AG04450 (cell line): ENCODE measurements around the genes RPS12 and TBPL1.

GRCh38 chr6:132814466-132815590 lies at the start of gene RPS12:
RPS12 (plus strand) TSS chr6:132814569.
- CAGE, long polyA plus RNA = start-site peak on the plus strand at chr6:132814565-132814612, 1,460 and 1,204 reads in 2 replicates
- RRBS = 2% methylated on average over 9 of the region's 47 CpGs

DNA sequence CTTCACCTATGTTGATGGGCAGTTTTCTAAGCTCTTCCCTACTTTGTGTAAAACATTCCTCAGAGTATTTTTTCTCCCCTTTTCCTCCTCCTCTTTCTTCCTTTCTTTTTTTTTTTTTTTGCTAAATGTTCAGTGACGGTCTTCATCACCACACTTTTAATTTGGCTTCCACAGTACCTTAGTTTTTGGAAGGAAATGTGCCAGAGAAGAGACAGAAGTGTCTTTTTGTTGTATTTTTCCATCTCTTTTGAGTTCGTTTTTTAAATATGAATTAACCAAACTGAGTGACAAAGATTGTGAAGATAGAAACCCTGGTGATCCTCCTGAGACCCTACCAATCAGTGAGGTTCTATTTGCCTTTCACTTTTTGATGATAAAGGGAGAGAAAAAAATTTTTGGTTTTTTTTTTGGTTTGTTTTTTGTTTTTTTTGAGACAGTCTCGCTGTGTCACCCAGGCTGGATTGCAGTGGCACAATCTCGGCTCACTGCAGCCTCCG lies 7.1 kb downstream of the RPS12 start:
- CAGE, long polyA plus RNA = no peak
- RRBS = no CpG with 5 or more reads among the region's 5 CpGs

- CAGE, long polyA plus RNA = no peak
- RRBS = no CpG with 5 or more reads among the region's 3 CpGs
Measured at GRCh38 chr6:133046955-133047389, 194.2 kb upstream of the EYA4 start.

DNA sequence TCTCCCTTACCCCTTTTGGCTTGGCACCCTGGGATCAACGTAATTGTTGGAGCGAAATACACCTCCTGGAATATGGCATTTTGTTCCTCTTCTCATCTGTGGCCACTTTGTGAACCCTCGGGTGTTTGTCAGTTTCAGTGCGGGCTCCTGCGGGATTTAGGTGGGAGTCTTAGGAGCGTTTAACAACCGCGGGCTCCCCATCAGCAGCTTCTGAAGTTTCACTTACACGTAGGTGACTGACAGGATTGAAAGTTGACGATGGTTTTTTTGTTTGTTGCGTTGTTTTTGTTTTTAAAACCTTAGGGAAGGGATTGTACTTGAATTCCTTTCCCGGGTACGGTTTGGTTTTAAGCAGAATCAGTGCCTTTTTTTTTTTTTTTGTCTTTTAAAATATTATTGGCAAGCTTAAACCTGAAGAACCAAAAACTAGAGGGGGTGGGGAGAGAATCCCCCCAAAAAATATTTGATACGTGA lies 2.2 kb downstream of the EYA4 start:
- CAGE, long polyA plus RNA = no peak
- RRBS = no CpG with 5 or more reads among the region's 14 CpGs

DNA sequence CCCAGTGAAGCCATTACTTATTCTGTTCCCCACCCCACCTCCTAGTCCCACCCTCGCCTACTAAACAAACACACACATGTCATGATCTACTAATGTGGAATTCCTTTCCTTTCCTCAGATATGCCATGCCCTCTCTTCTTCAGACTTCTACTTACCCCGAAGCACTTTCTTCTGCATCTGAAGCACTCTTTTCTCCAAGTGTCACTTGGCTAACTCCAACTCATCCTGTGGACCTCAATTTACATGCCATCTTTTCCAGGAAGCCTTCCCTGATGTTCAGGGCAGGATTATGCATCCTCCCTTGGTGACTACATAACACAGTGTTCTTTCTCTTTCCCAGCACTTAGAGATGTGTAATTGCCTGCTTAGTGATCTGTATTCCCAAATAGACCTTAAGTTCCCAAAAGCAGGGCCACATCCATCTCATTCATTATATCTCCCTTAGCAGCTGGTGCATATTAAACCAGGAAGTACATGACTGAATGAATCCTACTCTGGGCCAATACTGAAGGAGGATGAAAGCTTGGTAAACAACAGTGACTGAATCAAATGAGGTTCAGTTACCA lies 121.6 kb upstream of the TCF21 start:
- CAGE, long polyA plus RNA = no peak
- RRBS = no CpG with 5 or more reads among the region's 2 CpGs

DNA sequence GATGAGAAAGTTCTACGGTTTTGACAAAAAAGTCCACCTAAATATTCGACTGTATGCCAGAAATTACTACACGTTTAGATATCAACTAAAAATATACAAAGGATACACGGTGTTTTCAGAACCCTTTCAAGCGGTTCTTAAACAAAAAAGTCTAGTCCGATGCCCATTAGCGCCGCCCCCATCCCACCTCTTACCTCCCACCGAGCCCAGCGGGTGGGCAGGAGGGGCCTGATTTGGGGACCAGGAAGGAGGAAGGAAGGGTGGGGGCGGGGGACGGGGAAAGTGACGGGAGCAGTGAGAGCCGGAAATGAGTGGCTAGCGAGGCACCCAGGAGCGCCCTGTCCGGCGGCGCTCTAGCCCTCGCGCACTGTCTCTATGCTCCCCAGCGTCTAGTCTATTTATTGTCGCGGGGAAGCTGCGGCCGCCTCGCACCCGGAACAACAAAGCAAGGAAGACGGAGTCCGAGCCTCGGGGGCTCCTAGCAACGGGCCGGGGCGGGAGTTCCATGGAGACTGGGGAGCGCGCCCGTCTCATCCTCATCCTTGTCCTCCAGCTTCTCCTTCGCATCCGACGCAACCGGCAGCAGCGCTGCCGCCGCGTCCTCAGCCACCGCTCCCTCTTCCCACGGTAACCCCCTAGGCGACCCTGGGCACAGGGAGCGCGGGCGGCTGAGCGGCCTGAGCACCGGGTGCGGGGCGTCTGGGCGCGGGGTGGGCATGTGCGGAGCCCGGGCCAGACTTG lies at the start of gene TBPL1:
TSS of gene TBPL1 (plus strand) at position 426 of the 741 bp plus-strand sequence.
- CAGE, long polyA plus RNA = start-site peak on the plus strand centred at position 462 of the sequence, 73 bp wide, 698 and 631 reads in 2 replicates
- RRBS = 3% methylated on average over 39 of the region's 59 CpGs

DNA sequence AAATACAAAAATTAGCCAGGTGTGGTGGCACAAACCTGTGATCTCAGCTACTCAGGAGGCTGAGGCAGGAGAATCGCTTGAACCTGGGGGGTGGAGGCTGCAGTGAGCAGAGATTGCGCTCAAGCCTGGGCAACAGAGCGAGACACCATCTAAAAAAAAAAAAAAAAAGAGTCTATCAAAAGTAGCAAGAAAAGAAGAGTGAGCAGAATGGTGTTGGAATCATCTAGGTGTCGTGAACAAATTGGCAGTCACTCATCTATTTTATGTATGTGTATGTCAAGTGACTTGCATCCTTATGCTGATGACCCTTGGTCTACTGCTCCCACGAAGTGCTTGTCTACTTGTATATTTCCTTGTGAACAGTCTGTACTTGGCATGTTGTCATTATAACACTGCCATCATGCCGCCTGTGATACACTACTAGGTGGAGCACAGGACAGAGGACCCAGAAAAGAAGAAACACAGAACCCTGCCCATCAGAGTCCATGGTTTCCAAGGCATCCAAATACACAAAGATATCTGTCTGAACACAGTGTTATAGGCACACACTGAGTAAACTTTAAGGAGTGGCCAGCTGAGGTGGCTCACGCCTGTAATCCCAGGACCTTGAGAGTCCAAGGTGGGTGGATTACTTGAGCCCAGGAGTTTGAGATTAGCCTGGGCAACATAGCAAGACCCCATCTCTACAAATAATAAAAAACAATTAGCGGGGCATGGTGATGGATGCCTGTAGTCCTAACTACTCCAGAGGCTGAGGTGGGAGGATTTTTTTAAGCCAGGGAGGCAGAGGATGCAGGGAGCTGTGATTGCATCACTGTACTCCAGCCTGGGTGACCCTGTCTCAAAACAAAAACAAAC lies 110.4 kb upstream of the SLC2A12 start:
- CAGE, long polyA plus RNA = no peak
- RRBS = no CpG with 5 or more reads among the region's 8 CpGs

DNA sequence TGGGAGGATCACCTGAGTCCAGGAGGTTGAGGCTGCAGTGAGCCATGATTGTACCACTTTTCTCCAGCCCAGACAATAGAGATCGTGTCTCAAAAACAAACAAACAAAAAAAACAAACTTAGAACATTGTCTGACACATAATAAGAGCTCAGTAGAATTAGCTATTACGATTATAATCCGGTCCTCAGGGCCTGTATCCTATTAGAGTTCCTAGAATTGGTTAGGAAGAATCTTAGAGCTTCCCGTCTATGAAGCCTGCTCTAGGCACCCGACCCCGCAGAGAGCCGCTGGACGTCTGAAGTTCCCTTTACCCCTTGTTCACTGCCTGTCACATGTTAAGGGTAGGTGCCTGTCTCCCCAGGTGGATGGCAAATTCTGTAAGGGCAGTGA lies 113.9 kb upstream of the SLC2A12 start:
- CAGE, long polyA plus RNA = no peak
- RRBS = no CpG with 5 or more reads among the region's 8 CpGs

DNA sequence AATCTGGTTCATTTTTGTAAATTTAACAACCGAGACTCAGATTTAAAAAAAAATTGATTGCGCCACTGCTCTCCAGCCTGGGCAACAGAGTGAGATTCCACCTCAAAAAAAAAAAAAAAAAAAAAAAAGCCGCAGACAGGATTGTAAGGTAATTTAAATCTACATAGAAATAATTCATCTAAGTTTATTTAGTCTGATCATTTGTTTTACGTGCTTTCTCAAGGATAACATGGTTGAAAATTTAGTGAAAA lies 65.5 kb downstream of the SGK1 start:
- CAGE, long polyA plus RNA = no peak
- RRBS = no CpG with 5 or more reads among the region's 4 CpGs

GRCh38 chr6:134288322-134289314 lies 29.3 kb downstream of the SGK1 start:
- CAGE, long polyA plus RNA = no peak
- RRBS = no CpG with 5 or more reads among the region's 5 CpGs

DNA sequence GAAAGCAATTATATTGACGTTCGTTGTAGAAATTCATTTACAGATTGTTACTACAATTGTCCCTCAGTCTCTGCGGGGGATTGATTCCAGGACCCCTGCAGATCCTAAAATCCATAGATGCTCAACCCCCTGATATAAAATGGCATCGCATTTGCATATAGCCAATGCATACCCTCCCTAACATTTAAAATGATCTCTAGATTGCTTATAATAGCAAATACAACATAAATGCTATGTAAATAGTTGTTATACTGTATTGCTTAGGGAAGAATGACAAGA lies 10.6 kb downstream of the SGK1 start:
- CAGE, long polyA plus RNA = no peak
- RRBS = no CpG with 5 or more reads among the region's 4 CpGs

DNA sequence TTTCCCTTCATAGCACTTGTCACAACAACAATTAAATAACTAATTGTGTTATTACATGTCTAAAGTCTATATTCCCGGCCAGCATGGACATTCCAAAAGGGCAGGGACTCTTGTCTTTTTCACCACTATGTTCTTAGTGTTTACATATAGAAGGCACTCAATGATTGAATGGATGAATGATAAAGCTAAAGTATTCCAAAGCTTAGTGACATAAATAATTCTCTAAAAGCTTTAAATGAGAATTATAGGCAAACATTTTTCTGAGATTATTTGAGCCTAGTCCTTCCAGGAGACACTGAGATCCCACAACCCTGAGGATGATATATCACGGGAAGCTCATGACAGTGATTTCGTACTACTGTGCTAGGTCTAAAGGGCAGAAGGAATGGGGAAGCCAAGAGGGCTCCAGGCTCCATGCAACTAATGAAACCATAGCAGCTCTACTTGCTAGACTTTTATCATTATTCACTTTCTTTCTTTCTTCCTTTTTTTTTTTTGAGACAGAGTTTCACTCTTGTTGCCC lies 57.2 kb upstream of the SGK1 start:
- CAGE, long polyA plus RNA = no peak
- RRBS = no CpG with 5 or more reads among the region's 3 CpGs

- CAGE, long polyA plus RNA = no peak
- RRBS = no CpG with 5 or more reads among the region's 6 CpGs
Measured at GRCh38 chr6:134523190-134523930, 205.4 kb upstream of the SGK1 start.

GRCh38 chr6:134632913-134633653 lies 315.2 kb upstream of the SGK1 start:
- CAGE, long polyA plus RNA = no peak
- RRBS = no CpG with 5 or more reads among the region's 30 CpGs

DNA sequence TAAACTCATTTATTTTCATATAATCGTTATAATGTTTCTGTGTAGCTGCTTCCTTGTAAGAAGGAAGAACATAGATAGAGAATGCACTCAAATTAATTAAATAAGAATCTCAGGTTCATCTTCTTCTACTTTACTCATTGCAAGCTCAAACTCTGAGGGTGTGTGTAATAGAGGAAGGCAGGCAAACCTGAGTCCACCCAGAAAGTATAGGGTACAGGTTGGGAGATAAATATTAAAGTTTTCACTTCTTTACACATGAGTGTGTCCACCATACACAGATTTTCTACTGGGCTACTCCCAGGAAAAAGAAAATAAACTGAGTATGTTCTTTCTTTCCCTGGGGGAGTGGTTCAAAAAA lies 305.7 kb downstream of the ALDH8A1 start:
- CAGE, long polyA plus RNA = no peak
- RRBS = no CpG with 5 or more reads among the region's 1 CpG

DNA sequence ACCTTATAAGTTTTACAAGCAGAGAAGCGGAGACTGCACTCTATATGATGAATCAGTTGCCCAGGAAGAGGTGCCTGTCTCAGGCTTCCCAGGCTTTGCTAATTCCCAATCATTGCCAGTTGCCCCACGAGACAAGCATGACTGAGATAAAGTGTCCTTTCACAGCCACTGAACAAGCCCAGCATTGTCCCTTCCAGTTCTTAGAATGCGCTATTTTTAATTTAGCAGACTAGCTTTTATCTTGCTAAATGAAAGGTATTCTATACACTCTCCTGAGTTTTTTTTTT lies 260.7 kb downstream of the ALDH8A1 start:
- CAGE, long polyA plus RNA = no peak
- RRBS = no CpG with 5 or more reads among the region's 3 CpGs

GRCh38 chr6:134707221-134707747 lies 242.6 kb downstream of the ALDH8A1 start:
- CAGE, long polyA plus RNA = no peak
- RRBS = no CpG with 5 or more reads among the region's 5 CpGs

- CAGE, long polyA plus RNA = no peak
- RRBS = no CpG with 5 or more reads among the region's 3 CpGs
Measured at GRCh38 chr6:134918362-134918561, 31.6 kb downstream of the ALDH8A1 start.

- CAGE, long polyA plus RNA = no peak
- RRBS = no CpG with 5 or more reads among the region's 3 CpGs
Measured at GRCh38 chr6:135015145-135015557, 39.5 kb downstream of the HBS1L start.

- CAGE, long polyA plus RNA = no peak
- RRBS = no CpG with 5 or more reads among the region's 6 CpGs
Measured at GRCh38 chr6:135030653-135031373, 23.8 kb downstream of the HBS1L start.